UCH-1 (cell line): ENCODE data around the gene PLTP.

DNA sequence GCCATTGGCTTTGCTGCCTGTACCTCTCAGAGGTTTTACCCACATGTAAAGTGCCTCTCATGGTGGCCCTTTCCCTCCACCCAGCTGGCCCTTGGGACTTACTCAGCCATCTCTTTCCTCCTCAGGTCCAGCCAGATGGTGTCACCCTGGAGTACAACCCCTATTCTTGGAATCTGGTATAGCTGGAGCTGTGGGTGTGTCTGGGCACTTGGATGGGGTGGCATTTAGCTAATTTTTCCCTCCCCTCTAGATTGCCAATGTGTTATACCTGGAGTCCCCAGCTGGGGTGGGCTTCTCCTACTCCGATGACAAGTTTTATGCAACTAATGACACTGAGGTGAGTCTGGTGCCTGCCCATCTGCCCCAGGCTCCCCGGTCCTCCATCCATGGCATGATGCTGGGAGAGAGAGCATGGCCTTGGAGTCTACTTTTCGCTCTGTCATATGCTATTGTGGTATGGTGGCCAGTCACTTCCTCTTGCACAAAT is 1.1 kb downstream of the CTSA start:
- RRBS = no CpG with 5 or more reads among the region's 3 CpGs

DNA sequence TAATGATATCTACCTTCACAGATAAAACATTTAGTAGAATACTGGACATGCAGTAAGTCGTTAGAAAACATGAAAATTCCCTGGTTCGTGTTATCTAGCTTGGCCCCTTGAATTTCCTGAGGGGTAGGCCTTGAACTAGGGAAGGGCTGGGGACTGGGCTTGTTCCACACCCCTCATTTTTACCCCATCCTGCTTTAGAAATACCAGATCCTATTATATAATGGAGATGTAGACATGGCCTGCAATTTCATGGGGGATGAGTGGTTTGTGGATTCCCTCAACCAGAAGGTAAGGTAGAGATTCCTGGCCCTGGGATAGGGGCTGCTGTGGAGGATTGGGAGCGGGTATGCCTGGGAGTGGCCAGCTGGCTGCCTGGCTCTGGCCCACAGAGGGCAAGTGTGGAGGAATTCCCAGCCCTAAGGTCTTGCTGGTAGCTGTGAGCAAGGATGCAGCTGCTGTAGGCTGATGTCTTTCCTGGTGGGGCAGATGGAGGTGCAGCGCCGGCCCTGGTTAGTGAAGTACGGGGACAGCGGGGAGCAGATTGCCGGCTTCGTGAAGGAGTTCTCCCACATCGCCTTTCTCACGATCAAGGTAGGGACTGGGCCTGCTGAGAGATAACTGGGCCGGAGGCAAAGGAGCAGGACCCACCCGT is 6.5 kb downstream of the CTSA start:
- RRBS = 72% methylated on average over 4 of the region's 13 CpGs

GRCh38 chr20:45902209-45902774 is 9.7 kb downstream of the PLTP start:
- RRBS = no CpG with 5 or more reads among the region's 14 CpGs

GRCh38 chr20:45911529-45912468 is at the start of gene PLTP:
Gene PLTP, minus strand, starts transcription at chr20:45912155.
- RRBS = 43% methylated on average over 19 of the region's 57 CpGs

DNA sequence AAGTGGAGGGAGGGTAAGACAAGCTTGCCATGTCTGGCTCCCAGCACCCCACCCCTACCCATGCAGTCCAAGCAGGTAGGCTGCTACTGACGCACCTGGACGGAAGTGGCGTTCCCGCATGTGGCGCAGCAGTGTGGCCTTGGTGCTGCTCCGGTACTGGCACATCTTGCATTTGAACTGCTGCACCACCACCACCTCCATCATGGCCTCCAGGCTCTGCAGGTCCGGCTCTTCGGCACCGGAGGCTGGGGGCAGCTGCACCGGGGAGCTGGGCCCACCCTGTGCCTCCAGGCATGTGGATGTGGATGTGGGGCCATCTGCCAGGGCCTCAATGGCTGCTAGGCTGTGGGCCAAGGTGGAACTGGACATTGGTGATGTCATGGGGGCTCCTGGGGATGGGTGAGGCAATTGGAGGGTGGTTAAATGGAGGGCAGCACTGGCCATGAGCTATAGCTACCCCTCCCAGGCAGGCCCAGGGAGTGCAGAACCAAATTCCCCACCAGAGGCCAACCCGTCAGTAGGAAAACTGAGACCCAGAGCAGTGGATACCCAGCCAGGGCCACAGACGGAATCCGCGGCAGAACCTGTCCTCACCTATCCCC is 4.3 kb downstream of the ZNF335 start:
- RRBS = 98% methylated on average over 2 of the region's 14 CpGs

- RRBS = no CpG with 5 or more reads among the region's 2 CpGs
Observed at GRCh38 chr20:46005210-46005691, 3.5 kb upstream of the MMP9 start.

DNA sequence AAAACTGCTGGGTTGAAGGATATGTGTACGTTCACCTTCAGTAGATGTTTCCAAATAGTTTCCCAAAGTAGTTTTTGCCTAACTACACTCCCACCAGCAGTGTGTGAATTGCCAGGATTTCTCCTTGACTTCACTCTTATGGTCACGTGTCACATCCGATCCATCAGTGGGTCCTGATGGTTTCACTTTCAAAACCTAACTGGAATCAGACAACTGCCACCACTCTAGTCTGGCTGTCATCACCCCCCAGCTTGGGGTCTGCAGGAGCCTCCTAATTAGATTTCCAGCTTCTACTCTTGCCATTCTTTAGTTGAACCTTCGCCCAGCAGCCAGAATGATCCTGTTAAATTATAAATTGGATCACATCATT is 8.5 kb upstream of the SLC12A5 start:
- RRBS = no CpG with 5 or more reads among the region's 4 CpGs

DNA sequence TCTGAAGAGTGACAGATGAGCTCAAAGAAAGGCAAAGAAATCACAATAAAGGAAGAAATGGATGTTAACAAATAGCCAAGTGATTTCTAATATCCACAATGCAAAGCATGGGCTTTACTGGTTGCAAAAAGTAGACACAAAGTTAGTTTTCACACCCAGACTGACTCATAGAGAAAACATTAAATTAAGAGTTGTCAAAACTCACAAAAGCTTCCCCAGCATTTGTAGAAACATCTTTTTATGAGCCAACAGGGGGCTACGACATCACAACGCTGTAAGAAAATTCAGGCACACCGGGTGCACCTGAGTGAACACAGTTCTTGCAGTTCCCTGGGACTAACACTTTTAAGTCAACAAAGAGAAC is 1.4 kb downstream of the NCOA5 start:
- RRBS = no CpG with 5 or more reads among the region's 3 CpGs

- RRBS = no CpG with 5 or more reads among the region's 13 CpGs
Observed at GRCh38 chr20:46348366-46348820, 15.8 kb downstream of the SLC35C2 start.

GRCh38 chr20:46945068-46946106 is 50.7 kb downstream of the EYA2 start:
- RRBS = no CpG with 5 or more reads among the region's 19 CpGs

- RRBS = no CpG with 5 or more reads among the region's 4 CpGs
Observed at GRCh38 chr20:47207195-47207638, 149.3 kb downstream of the ZMYND8 start.

- RRBS = no CpG with 5 or more reads among the region's 4 CpGs
Observed at GRCh38 chr20:47213989-47214170, 142.6 kb downstream of the ZMYND8 start.

DNA sequence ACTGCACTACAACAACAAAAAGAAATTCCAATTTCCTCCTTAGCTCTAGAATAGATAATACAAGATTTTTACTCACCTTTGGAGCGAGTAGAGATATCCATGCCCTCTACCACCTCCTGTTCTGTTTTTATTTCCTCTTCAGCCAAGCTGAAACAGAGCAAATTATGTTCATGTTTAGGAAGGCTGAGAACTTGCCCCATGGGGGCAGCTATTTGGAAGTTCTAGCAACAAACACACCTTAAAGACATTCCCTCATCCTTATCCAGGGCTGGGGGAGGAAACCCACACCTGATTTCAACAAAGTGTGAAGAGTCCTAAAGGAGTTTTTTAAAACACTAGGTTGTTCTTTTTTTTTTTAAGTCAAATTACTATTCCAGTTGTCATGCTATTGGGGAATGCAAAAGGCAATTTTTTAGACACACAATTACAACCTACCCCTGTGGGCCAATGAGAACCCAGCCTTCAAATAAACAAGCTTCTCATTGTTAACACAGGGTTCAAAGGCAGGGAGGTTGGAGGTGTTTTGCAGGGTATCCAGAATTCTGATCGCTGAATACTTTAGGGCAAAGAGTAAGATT is 8.6 kb downstream of the ZMYND8 start:
- RRBS = no CpG with 5 or more reads among the region's 2 CpGs

DNA sequence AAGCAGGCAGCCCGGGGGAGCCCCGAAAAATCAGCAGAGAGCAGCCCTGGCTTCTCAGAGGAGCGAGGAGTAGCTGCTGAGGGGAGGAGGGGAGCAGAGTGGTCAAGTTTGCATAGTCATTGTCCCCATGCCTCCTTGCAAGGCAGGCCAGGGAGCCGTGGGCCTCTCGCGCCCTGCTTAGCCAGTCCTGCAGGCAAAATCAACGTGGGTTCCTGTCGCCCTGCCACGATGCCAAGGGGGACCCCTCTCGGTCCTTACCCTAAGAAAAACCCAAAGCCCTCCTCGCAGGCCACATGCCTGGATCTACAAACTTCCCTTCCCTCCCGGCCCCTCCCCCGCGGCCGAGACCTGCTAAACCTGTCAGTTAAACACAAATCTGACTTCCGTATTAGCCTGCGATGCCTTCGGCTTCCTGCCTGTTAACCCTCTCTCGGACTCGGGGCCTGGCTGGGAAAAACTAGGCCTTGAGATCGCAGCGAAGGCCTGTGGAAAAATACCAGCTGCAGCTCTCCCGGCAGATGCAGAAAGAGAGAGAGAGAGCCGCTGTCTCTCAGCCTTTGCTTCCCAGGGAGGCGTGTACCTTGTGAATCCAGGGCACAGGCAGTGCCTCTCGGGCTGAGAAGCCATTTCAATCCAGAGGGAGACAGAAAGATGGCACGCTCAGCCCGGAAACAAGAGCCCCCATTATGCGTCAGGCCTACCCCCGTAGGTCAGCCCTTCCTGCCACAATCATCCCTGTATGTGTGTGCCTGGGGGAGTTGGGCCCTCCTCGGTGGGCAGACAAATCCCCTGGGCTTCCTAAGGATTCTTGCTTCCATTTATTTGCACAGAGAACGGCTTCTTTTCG is 997 bp upstream of the ZMYND8 start:
- RRBS = 15% methylated on average over 1 of the region's 33 CpGs

GRCh38 chr20:47368829-47369505 is 12.5 kb upstream of the ZMYND8 start:
- RRBS = no CpG with 5 or more reads among the region's 10 CpGs

GRCh38 chr20:47383808-47384632 is 27.5 kb upstream of the ZMYND8 start:
- RRBS = no CpG with 5 or more reads among the region's 23 CpGs

DNA sequence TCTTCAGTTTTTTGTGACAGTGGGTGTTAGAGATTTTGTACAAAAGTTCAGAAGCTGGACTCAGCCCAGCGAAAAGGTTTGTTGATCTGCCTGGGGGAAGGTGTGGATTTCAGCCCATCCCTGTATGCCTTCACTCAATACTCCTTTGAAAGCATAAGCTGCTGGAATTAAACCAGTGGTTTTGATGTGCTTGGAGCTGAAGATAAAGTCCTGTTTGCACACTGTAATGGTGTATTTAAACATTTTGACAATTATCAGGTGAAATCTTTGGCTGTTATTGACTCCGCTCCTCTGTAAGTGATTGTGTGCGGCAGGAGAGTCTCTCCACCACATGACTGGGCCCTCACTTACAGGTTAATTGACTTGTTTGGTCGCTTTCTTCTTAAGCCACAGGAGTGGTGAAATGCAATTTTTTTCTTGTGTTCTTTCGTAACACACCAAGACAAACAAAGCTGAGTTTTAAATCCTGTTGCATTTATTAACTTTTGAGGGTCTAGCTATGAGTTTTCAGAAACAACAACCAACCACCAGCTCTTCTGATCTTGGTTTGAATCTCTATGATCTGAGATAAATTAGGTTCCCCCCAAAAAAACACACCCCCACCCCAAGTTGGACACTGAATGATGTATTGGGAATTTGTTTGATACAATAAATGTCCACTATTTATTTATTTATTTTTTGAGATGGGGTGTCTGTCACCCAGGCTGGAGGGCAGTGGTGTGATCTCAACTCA is 46.4 kb upstream of the NCOA3 start:
- RRBS = no CpG with 5 or more reads among the region's 5 CpGs

DNA sequence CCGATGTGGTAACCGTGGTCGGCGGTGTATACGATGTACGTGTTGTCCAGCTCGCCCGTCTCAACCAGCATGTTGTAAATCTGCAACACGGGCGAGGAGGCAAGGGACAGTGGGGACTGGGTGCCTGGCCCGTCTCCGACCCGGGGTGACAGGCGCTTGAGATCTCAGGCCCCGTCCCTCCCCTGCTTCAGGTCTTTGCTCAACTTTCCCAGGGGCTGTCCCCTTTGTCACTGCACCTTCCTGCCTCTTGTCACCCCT is 102.3 kb downstream of the SULF2 start:
- RRBS = no CpG with 5 or more reads among the region's 15 CpGs

GRCh38 chr20:47766073-47766549 is 19.2 kb downstream of the SULF2 start:
- RRBS = no CpG with 5 or more reads among the region's 3 CpGs

DNA sequence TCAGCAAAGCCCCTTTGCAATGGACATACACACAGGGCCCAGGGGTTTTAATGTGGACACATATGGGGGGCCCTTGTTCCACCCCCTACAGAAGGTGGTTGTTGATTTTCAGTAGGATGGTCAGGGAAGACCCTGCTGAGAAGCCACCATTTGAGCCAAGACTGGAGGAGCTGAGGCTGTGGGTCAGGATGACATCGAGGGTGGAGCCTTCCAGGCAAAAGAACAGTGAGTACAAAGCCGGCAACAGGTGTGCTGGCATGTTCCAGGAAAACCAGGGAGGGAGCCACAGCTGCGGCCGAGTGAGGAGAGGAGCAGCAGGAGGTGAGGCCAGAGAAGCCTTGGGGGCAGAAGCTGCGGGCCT is 126.8 kb upstream of the SULF2 start:
- RRBS = no CpG with 5 or more reads among the region's 5 CpGs